GM19240 (cell line): ENCODE data around the genes PITPNM3, FBXO39, SLC16A11, CLEC10A and CTDNEP1.

GRCh38 chr17:6556044-6557022 lies at the start of gene PITPNM3:
Gene PITPNM3, minus strand, starts transcription at chr17:6556555.
- RRBS, result 3% methylated on average over 58 of the region's 130 CpGs

DNA sequence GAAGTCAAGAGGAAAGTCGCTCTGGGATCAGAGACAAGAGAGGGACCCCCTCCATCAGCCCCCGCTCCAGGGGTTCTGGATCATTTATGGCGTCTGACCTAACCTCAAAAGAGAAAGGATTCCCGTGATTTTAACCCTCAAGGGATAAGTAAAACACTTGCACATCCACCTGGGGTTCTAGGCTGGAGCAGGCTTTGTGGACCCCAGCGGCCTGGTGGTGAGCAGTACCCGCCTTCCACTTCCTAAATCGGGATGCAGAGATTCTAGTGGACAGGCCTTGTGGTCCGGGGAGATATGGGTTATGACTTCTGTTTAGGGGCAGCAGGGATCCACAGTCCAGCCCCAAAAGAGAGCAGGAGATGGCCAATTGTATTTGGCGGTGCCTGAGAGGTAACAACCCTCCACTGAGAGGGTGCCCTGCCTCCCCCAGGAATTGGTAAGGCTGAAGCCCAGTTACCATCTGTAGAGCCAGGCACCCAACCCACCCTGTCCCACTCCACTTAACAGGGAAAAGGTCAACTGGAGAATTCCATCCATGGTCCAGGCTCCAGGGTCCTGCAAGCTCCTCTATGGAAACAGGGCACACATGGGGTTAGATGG lies 768 bp upstream of the PITPNM3 start:
- RRBS, result no CpG with 5 or more reads among the region's 9 CpGs

- RRBS, result 13% methylated on average over 13 of the region's 52 CpGs
Observed at GRCh38 chr17:6775814-6776463, at the start of gene FBXO39. Gene FBXO39, plus strand, starts transcription at chr17:6776215.

DNA sequence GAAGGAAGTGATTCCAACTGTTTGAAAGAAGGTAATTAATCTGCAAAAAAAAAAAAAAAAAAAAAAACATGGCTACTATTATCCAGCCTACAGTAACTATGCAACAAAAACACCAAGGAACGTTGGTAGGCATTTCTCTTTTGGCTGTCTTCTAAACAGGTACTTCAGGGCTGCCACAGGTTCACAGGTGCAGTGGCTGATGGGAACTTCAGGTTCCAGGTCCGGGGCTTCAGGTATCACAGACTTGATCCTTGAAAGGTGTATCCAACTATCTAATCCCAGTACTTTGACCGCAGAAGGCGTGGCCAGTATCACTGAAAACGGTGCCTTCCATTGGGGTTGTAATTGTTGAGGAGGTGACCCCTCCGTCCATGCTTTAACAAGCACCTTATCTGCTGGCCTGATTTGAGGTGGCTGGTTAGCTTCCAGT lies 58.8 kb upstream of the ALOX12 start:
- RRBS, result no CpG with 5 or more reads among the region's 6 CpGs

DNA sequence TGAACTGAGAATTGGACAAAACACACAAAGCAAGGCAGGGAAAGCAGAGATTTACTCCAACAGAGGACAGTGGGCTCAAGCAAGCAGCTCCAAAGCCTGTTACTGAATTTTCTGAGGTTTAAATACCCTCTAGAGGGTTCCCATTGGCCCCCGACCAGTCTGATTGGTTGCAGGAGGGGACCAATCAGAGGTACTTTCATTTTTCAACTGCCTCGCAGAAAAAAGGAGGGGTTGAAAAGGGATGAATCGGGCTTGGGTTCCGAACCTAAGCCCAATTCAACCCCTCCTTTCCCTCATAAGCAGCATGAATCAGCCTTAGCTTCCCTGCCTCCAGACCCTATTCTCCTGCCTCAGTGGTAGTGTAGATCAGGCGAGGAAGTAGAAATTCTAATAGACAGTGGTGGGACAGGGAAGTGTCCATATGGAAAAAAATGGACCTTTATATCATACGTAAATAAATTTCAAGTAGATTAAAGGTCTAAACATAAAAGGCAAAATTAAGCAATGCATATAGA lies 55.5 kb upstream of the ALOX12 start:
- RRBS, result no CpG with 5 or more reads among the region's 6 CpGs

DNA sequence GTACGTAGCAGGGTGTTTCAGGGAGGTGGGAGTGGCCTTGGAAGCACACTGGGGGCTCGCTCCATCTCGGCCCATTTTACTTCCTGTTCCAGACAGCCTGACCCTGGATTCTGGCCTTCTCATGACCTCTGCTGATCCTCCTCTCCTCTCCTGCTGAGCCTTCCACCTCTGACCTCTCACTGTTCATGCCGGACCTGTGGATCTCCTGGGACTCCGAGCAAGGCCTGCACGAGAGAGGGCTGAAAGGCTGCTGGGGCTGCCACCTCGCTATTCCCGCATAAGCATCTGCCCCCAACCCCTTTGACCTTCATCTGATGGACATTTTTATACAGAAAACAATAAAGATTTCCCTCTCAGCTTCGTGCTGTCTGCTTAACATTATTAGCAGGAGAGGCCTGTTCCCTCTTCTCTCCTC lies 2.6 kb downstream of the C17orf49 start:
- RRBS, result no CpG with 5 or more reads among the region's 9 CpGs

- RRBS, result no CpG with 5 or more reads among the region's 2 CpGs
Observed at GRCh38 chr17:7017580-7017796, 2.9 kb downstream of the C17orf49 start.

GRCh38 chr17:7018939-7019741 lies 3.7 kb upstream of the BCL6B start:
- RRBS, result no CpG with 5 or more reads among the region's 17 CpGs

DNA sequence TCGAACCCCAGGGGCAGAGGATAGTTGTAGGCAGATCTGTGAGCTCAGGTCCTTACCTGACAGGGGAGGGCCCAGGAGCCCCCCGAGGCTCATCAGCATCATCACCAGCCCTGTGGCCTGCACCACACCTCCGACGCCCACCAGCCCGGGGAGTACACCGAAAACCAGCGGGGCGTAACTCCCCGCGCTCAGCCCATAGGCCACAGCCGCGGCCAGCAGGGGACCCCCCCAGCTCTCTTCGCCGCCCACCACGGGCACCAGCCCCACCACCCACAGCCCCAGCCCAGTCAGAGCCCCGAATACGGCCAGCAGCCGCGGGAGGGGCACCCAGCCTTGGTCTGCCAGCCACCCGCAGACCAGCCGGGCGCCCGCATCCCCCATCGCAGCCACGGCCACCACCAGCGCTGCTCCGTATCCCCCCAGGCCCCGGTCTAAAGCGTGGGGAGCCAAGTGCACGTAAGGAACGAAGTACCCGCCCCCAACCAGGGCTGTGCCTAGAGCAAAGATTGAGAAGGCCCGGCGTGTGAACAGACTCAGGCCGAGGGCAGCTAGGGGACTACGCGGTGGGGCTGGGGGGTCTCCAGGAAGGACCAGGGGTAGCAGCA lies 1.9 kb downstream of the SLC16A11 start:
- RRBS, result 13% methylated on average over 11 of the region's 37 CpGs

GRCh38 chr17:7043269-7044289 lies at the start of gene SLC16A11:
Gene SLC16A11, minus strand, starts transcription at chr17:7044092.
- RRBS, result 3% methylated on average over 26 of the region's 81 CpGs

DNA sequence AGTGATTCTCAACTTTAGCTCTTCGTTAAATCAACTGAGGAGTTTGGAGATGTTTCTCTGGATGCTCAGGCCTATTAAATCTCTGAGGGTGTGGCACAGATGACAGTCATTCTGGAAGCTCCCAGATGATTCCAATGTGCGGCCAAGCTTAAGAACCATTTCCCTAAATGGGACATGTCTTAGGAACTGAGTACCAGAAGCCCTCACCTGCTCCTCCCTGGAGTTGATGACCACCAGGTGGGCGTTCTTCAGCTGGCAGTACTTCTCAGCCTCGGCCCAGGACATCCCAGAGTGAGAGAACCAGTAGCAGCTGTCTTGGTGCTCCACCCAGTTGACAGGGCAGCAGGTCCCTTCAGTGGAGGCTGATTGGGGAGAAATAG lies 4.5 kb downstream of the CLEC10A start:
- RRBS, result no CpG with 5 or more reads among the region's 4 CpGs

- RRBS, result no CpG with 5 or more reads among the region's 7 CpGs
Observed at GRCh38 chr17:7079998-7080581, at the start of gene CLEC10A. Gene CLEC10A, minus strand, starts transcription at chr17:7080251.

DNA sequence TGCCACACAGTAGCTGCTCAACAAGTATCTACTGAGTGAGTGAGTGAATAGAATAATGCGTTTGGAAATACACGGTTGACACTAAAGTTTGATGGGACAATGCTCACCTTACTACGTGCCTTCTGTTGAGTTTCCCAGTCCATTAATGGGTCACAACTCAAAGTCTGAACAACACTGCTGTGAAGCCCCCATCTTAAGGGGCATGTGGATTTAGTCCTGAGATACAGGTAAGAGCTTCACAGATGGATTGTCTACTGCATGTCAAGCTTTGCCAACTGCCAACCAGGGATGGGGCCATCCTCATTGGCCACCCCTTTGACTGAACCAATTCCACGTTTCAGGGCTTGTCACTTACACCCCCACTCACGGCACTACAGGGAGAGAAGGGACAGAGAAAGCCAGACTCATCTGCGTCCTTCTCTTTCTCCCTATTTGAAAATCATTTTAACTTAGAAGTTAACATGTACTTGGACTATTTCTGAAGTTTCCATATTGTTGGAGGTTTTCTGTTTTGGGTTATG lies 1.8 kb upstream of the ASGR2 start:
- RRBS, result no CpG with 5 or more reads among the region's 6 CpGs

- RRBS, result no CpG with 5 or more reads among the region's 17 CpGs
Observed at GRCh38 chr17:7236128-7236828, 2.0 kb upstream of the DVL2 start.

GRCh38 chr17:7250900-7251853 lies at the start of gene CTDNEP1:
Gene CTDNEP1, minus strand, starts transcription at chr17:7251734.
- RRBS, result no CpG with 5 or more reads among the region's 67 CpGs

- RRBS, result no CpG with 5 or more reads among the region's 5 CpGs
Observed at GRCh38 chr17:7263768-7264157, 1.5 kb upstream of the CLDN7 start.

DNA sequence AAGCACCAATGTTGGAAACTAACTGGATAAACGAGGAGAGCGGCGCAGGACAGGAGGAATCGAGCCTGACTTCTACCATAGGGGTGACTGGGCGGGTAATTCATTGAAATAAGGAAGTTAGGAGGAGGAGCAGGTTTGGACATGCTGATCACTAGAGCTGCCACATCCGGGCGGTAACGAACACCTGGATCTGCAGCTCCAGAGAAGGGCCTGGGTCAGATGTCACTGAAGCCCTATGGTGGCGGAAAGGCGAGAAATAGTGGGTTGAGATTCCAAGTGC lies 1.2 kb upstream of the SLC2A4 start:
- RRBS, result no CpG with 5 or more reads among the region's 10 CpGs

DNA sequence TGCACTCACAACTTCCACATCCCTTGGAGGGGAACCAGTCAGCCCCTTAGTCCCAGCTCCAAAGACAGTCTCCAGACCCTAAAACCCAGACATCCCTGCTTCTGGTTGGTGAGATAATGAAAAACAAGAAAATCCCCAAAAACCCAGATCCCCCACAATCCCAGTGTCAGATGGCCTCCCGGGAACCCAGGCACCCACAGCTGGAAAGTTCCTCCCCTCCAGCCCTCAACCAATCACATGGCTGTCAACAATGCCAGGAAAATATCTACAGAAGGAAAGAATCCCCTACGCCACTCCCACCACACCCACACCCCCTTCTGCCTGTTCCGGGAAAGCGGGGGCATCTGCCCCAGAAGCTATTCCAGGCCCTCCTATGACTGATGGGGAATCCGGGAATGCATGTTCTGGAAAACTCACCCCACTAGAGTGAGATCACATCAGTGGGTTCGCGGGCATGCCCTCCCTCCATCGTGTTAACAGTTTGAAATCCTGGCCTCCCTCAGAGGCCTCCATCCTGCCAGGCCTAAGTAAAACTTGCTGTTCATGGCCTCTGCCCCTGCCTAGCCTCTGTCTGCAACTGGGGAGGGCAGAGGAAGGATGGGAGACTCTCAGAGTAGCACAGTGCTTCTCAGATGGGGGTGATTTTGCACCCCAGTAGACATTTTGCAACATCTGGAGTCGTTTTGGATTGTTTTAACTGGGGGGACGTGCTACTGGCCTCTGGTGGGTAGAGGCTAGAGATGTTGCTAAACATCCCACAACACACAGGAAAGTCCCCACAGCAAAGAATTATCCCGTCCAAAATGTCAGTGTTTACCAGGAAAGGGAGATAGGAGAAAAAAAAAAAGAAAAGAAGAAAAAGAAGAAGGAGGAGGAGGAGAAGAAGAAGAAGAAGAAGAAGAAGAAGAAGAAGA lies 2.0 kb downstream of the TMEM95 start:
- RRBS, result 73% methylated on average over 3 of the region's 11 CpGs

DNA sequence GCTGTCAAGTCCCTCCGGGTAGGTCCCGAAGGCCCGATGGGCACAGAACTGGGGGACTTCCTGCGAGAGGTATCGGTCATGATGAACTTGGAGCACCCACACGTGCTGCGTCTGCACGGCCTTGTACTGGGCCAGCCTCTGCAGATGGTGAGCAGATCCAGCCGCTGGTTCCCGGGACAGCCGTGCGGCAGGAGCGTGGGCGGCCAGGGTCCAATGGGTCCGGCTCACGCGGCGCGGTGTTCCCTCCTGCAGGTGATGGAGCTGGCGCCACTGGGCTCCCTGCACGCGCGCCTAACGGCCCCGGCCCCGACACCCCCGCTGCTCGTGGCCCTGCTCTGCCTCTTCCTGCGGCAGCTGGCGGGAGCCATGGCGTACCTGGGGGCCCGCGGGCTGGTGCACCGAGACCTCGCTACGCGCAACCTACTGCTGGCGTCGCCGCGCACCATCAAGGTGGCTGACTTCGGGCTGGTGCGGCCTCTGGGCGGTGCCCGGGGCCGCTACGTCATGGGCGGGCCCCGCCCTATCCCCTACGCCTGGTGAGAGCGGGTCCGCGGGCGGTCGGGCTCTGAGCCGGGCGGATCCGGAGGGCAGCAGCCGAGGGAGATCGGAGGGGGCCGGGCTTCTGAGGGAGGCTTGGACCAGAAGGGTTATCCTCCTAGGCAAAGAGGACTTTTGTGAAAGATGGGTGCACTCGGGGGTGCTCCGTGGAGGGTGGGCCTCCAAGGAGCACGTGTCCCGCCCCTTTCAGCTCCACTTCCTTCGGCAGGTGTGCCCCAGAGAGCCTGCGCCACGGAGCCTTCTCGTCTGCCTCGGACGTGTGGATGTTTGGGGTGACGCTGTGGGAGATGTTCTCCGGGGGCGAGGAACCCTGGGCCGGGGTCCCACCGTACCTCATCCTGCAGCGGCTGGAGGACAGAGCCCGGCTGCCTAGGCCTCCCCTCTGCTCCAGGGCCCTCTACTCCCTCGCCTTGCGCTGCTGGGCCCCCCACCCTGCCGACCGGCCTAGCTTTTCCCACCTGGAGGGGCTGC lies 3.1 kb downstream of the TNK1 start:
- RRBS, result 12% methylated on average over 34 of the region's 82 CpGs

GRCh38 chr17:7459474-7460040 lies 14.7 kb downstream of the CHRNB1 start:
- RRBS, result no CpG with 5 or more reads among the region's 10 CpGs